ENCODE results near the genes NTN5 and HSD17B14.

DNA sequence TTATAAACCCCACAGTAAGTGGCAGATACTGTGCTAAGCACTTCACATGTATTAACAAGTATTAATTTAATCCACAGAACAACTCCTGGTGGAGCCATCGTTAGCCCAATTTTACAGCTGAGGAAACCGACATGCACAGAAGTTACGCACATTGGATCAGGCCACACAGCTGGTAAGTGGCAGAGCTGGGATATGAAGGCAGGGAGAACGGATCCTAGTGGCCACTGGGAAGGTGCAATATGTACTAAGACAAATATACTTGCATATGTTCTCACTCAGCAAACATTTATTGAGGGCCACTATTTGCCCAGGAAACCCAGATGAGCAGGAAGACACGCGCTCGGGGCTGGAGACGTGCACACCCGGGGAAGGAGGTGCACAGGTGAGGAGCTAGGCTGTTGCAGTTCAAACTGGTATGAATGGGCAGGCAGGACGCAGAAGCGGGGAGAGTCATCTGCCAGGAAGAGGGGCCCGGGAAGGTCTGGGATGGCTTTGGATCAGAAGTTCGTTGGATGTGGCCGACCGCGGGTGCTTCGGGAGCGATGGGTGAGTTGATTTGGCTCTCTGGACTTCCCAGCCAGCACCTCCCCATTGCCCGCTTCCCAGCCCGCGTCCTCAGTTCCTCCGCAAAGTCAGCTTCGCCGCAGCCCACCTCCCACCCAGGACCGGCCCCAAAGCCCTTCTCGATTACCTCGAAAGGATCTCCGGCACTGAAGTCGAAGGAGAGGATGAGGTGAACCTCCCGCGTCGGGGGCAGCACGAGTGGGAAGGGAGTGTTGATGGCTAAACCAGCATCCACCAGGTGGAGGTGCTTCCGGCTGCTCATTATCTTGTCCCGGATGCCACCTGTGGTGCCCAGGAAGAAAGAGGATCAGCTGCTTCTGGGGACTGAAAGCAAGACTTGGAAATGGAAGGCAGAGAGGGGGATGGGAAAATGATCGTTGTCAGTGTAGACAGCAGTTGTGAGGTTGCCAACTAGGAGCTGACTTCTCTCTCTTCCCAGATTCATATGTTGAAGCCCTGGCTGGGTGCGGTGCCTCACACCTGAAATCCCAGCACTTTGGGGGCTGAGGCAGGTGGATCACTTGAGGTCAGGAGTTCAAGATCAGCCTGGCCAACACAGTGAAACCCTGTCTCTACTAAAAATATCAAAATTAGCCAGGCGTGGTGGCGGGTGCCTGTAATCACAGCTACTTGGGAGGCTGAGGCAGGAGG is 17.8 kb upstream of the CABP5 start:
- RRBS, result 61% methylated on average over 3 of the region's 39 CpGs

- RRBS, result 2% methylated on average over 12 of the region's 39 CpGs
Observed at GRCh38 chr19:48271544-48272159, 1.8 kb downstream of the ZNF114 start.

DNA sequence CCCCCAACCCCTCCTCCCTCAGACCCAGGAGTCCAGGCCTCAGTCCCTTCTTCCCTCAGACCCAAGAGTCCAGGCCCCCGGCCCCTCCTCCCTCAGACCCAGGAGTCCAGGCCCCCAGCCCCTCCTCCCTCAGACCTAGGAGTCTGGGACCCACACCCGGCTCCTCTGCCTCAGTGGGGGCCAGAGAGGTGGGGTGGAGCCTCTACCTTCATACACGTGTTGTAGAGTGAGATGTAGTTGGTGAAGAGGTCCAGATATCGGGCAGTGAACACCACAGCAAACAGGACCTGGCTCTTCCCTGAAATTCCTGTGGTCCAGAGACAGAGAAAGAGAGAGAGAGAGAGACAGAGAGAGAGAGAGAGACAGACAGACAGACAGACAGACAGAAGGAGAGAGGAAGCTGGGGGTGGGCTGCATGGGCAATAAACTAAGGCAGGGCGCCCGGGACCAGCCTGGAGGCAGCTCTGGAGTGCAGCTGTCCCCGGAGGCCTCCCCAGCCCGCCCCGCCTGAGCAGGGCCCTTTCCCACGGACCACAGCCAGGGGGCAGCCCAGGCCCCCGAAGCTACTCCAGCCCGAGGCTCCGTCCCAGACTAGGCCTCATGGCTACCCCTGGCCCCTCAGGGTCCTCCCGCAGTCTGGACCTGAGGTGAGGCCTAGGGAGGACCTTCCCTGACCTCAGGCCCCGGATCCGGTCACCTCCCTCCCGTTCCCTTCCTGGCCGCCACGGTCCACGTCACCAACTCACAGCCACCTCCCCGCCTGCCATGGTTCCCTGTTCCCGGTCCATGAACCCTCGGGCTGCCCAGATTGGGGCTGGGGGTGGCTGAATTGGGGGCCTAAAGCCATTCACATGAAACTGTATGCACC is 899 bp downstream of the KDELR1 start:
- RRBS, result 4% methylated on average over 6 of the region's 23 CpGs

GRCh38 chr19:48398882-48399162 is 5.4 kb downstream of the GRIN2D start:
- RRBS, result no CpG with 5 or more reads among the region's 10 CpGs

GRCh38 chr19:48415293-48415621 is 21.8 kb downstream of the GRIN2D start:
- RRBS, result no CpG with 5 or more reads among the region's 15 CpGs

GRCh38 chr19:48479298-48479843 is 10.2 kb downstream of the CYTH2 start:
- RRBS, result 70% methylated on average over 3 of the region's 10 CpGs

- RRBS, result 2% methylated on average over 24 of the region's 113 CpGs
Observed at GRCh38 chr19:48492953-48494143, 18.3 kb downstream of the LMTK3 start.

- RRBS, result no CpG with 5 or more reads among the region's 5 CpGs
Observed at GRCh38 chr19:48495455-48495824, 16.2 kb downstream of the LMTK3 start.

- RRBS, result no CpG with 5 or more reads among the region's 21 CpGs
Observed at GRCh38 chr19:48624546-48625303, 5.4 kb downstream of the SPHK2 start.

DNA sequence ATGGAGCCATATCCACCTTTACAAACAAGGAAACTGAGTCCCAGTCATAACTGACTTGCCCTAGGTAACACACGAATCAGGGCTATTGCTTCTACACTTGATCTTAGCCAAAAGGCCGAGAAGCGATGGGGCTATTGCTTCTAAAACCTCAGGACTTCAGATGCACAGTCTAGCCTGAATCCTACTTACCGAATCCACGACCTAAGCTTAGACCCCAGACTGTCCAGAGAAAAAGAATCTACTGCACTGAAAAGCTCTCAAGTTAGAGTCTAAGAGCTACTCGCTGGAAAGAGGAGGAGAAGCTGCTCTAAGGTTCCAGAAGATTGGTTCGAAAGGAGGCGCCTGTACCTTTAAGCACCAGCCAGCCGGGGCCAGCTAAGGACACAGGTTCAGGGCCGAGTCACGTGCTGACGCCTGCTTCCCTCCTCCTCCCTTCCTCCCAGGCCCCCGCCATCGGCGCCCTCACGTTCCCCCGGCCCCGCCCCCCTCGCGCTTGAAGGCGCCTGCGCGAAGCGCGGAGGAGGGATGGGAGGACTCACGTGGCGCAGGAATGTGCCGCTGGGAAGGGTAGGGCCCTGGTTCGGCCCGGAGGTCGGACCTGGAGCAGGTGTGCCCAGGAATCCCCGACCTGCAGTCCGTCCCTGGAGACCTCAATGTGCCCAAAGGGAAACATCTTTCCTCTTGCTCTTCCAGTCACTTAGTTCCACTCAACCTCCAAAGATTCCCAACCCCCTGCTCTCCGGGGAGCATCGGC is 2.8 kb downstream of the DBP start:
- RRBS, result 1% methylated on average over 15 of the region's 35 CpGs

DNA sequence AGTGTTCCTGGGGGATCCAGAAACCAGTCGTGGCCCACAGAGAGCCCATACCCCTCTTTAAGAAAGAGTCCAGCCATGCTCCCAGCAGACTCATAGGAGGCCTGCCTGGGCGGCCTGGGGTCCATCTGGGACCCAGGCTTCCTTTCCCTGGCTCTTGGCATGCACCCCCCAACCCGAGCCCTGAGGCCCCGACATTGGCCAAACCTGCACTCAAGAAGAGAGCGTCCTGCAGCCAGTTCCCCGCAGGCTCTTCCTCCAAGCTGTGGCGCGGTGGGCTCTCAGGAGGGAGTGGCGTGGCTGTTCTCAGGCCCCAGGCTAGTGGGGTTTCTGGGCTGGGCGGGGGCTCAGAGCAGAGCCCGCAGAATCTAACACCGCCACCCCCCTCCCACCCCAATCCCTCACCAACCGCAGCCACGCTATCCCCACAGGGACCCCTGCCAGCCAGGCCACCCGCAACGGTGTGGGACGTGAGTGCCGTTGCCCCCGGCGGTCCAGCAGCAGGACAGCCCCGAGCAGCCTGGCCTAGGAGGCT is at the start of gene NTN5:
NTN5 (minus strand) TSS at position 290 of the 532 bp plus-strand sequence.
- RRBS, result no CpG with 5 or more reads among the region's 21 CpGs

- RRBS, result 5% methylated on average over 16 of the region's 50 CpGs
Observed at GRCh38 chr19:48696132-48697191, 691 bp downstream of the FUT2 start.

DNA sequence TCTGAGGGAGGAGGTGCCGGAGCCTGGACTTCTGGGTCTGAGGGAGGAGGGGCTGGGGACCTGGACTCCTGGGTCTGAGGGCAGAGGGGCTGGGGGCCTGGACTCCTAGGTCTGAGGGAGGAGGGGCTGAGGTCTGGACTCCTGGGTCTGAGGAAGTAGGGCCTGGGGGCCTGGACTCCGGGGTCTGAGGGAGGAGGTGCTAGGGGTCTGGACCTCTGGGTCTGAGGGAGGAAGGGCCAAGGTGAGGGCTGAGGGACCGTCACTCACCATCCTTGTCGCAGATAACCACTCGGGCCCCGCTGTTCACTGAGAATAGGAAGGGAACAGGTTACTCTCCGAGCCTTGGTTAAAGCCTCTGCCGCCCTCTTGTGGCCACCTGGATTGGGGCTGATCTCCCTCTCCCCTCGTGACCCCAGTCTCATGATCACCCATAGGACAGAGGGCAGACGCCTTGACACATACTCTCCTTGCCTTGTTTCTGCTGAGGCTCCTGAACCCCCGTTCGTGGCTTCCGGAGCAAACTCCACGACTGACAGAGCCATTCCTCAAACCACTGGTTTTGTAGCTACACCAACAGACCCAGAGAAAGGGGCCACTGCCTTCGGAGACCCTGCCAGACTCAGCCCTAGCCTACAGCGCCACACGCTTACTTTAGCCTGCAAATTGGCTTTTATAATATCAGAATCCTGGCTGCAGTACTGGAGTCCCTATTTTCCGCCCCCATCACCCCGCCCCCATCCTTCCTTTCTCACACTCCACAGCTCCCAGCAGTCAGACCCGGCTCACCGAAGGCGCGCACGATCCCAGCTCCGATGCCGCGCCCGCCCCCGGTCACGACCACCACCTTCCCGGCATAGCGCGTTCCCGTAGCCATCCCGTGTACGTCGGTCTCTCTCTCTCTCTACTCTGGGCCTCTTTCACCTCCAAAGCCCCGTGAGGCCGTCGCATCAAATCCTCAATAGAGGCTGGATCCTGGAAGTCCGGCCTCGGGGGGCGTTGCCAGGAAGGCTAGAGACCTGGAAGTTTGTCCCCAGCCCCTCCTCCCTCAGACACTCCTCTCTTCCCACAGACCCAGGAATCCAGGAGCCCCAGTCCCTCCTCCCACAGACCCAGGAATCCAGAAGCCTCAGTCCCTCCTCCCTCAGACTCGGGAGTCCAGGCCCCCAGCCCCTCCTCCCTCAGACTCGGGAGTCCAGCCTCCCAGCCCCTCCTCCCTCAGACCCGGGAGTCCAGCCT is at the start of gene HSD17B14:
HSD17B14 (minus strand) TSS at position 954 of the 1,236 bp plus-strand sequence.
- RRBS, result 6% methylated on average over 17 of the region's 46 CpGs

- RRBS, result no CpG with 5 or more reads among the region's 50 CpGs
Observed at GRCh38 chr19:48895781-48896684, 2.5 kb downstream of the TULP2 start.

DNA sequence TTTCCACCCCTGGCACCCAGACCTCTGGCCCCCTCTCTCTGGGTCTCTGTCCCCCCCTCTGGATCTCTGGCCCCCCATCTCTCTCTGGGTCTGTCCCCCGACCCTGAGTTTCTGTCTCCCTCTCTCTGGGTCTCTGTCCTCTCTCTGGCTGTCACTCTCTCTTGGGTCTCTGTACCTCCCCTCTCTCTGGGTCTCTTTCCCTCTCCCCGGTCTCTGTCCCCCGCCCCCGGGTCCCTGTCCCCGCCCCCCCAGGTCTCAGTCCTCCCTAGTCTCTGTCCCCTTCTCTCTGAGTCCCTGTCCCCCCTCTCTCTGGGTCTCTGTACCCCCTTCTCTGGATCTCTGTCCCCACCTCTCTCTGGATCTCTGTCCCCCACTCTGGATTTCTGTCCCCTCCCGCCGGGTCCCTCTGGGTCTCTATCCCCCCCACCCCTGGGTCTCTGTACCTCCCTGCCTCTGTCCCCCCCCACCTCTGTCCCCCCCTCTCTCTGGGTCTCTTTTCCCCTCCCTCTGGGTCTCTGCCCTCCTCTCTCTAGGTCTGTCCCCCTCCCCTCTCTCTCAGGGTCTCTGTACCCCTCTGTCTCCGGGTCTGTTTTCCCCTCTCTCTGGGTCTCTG is 2.2 kb upstream of the FTL start:
- RRBS, result no CpG with 5 or more reads among the region's 8 CpGs

- RRBS, result no CpG with 5 or more reads among the region's 32 CpGs
Observed at GRCh38 chr19:48963366-48964274, 1.5 kb upstream of the FTL start.

- RRBS, result no CpG with 5 or more reads among the region's 16 CpGs
Observed at GRCh38 chr19:48982091-48982983, 10.8 kb downstream of the GYS1 start.

DNA sequence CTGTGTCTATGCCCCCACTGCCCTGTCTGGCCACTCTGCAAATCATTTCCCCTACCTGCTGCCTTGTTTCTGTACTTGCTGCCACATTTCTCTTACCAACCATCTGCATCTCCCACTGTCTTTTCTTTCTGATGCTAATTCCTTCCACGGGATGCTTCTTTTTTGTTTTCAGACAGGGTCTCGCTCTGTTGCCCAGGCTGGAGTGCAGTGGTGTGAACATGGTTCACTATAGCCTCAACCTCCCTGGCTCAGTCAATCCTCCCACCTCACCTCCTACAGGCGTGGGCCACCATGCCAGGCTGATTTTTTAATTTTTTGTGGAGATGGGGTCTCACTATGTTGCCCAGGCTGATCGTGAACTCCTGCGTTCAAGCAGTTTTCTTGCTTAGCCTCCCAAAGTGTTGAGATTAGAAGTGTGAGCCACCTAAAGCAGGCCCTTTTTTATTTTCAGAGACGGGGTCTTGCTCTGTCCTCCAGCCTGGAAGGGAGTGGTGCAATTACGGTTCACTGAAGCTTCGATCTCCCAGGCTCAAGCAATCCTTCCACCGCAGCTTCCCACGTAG is 4.8 kb downstream of the GYS1 start:
- RRBS, result no CpG with 5 or more reads among the region's 10 CpGs

DNA sequence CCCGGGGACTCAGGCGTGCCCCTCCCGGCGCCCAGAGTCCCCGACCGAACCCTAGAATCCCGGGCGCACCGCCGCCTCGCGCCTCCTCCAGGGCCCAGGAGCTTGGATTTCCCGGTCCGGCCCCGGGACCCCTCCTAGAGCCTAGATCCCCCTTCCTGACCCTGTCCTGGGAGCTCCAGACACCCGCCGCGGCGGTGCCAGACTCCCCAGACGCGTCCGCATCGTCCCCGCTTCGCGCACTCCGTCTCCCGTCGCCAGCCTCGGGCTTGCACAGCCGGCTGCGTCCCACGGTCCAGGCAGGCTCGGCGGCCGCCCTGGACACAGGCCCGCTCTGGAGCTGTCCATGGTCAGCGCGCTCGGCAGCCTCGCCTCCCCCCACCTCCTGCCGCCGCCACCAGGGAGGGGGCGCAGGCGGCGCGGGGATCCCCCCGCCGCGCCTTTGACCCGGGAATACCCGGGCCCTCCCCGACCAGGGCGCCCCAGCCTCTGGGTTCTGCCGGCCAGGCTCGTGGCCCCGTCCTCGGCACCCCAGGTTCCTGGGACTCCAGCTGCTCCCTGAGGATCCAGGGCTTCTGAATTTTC is 603 bp downstream of the PPFIA3 start:
- RRBS, result 2% methylated on average over 18 of the region's 58 CpGs

DNA sequence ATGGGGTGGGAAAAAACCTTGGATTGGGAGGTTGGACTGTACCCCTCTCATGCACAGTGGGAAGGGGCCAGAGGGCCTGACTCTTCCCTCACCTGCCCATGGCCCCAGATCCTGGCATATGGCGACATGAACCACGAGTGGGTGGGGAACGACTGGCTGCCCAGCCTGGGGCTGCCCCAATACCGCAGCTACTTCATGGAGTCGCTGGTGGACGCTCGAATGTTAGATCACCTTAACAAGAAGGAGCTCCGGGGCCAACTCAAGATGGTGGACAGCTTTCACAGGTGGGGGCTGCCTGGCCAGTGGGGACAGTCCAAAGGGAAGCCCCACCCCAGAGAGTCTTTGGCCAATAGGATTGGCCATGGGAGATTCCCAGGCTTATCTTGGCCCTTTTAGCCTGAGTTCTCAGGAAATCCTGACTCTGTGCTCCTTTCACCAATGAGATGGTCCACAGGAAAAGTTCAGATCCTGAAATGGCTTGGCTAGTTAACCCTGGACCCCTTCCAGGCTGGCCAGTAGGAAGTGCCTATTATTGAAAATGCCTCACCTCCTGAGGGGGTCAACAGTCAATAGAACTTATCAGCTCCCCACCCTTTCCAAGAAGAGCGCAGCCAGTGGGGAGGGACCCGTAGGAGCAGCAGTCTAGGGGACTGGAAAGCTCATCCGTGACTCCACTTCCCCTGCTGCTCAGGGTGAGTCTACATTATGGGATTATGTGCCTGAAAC is 7.1 kb downstream of the HRC start:
- RRBS, result no CpG with 5 or more reads among the region's 11 CpGs